ENCODE results near the genes PTPRN2 and NCAPG2.

DNA sequence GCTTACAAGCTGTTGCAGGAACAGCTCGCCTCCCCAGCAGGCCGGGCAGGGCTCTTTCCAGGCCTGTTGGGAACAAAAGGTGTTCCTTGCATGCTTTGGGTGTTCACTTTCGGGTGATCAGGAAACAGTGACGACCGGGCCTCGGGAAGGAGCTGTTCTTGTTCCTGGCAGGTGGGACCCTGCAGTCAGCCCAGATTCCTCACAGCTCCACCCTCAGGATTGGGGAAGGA is 50.7 kb upstream of the DNAJB6 start:
- RAMPAGE, long total RNA: no peak
- RRBS: 68% methylated on average over 5 of the region's 6 CpGs

- RAMPAGE, long total RNA: no peak
- RRBS: no CpG with 5 or more reads among the region's 12 CpGs
Measured at GRCh38 chr7:157329115-157329734, 7.6 kb upstream of the DNAJB6 start.

GRCh38 chr7:157334307-157334696 is 2.5 kb upstream of the DNAJB6 start:
- RAMPAGE, long total RNA: no peak
- RRBS: no CpG with 5 or more reads among the region's 2 CpGs

- RAMPAGE, long total RNA: no peak
- RRBS: no CpG with 5 or more reads among the region's 11 CpGs
Measured at GRCh38 chr7:157359677-157360265, 23.0 kb downstream of the DNAJB6 start.

- RAMPAGE, long total RNA: no peak
- RRBS: no CpG with 5 or more reads among the region's 18 CpGs
Measured at GRCh38 chr7:157368939-157369748, 32.3 kb downstream of the DNAJB6 start.

DNA sequence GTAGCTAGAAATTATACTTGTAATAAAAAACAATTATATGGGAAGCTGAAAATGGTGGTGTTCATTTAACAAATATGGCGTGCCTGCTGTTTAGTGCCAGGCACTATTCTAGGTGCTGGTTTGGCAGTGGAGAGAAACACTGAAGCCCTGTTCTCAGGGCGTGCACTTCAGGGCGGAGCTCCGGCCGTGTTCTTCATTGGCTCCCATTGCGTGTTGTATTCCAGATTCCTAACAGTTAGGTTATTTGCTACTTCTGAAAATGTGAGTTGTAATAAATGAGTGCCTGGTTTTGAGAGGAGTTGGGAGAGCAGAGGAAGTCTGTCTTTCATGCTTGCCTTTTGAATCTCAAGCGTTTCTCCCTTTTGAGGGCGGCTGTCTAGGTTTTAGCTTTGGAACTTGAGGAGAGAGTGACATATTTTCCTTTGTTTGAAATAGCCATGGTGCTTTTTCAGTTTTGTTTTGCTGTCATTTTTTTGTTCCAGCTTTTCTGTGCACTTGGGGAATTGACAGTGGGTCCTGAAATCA is 38.7 kb downstream of the DNAJB6 start:
- RAMPAGE, long total RNA: no peak
- RRBS: no CpG with 5 or more reads among the region's 8 CpGs

DNA sequence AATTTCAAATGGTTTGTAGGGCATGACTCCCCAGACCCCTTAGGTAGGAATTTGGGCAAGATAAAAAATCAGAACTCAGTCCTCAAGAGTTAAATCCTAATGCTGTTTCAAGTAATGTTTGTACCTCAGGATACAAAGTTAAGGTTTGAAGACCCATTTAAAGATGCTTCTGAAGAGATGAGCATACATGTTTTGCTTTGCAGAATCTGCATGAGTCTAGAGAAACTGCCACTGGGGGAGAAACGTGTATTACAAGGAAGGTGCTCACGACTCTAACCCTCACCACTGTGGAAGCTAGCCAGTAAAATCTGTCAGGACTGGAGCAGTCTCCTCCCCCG is 40.4 kb downstream of the DNAJB6 start:
- RAMPAGE, long total RNA: no peak
- RRBS: no CpG with 5 or more reads among the region's 3 CpGs

DNA sequence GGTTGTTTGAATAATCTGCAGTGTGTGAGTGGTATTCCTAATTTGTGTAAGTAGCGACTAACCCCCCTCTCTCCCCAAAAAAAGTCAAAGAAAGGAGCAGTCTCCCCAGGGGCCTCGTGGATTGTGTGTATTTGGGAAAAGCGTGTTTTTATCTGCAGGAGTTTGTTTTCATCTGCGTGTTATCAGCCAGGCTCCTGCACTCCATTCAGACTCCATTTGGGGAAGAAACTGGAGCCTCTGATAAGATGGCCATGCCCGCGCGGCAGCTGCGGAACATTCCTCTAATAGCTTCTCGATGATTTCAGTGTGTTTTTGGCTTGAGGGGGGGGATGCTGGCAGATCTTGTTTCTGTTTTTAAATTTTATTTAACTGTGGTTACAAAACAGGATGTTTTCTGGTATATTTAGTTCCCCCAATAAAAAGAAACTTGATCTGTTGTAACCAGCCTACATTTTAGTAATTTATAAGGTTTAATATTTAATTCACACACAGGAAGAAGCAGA is 61.5 kb downstream of the DNAJB6 start:
- RAMPAGE, long total RNA: no peak
- RRBS: no CpG with 5 or more reads among the region's 9 CpGs

DNA sequence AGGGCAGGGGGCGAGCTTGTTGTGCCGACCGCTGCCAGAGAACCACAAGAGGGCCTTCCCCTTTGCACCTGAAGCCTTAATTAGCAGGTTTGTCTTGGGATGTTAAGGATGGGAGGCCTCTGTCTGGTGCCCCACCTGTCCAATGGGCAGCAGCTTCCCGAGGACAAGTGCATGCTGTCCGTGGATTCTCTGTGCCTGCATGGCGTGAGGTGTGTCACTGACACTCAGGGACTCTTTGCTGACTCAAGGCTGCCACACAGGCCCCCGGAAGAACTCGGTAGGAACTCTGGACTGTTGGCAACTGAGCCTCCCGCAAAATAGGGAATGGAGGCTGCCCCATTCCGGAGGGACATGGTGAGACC is 487.5 kb downstream of the DNAJB6 start:
- RAMPAGE, long total RNA: no peak
- RRBS: 87% methylated on average over 4 of the region's 10 CpGs

DNA sequence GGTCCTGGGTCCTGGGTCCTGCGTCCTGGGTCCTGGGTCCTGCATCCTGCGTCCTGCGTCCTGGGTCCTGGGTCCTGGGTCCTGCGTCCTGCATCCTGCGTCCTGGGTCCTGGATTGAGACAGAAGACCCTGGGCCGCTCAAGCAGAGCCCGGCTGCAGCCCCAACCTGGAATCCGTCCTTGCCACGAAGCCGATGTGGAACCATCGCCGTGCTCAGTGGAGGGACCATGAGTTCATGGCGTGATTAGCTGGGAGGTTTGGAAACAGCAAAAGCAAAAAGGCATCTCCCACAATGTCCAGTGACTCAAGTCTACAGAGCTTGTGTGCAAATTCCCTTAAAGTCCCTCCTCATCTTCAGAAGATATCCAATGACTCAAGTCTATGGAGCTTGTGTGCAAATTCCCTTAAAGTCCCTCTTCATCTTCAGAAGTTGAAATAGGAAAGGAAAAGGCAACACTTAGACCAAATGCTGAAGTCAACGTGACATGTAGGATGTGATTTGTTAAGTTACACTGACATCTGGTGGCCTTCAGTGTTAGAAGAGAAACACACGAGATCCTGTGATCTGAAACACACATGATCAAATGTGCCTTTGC is 179.9 kb downstream of the PTPRN2 start:
- RAMPAGE, long total RNA: no peak
- RRBS: no CpG with 5 or more reads among the region's 15 CpGs

GRCh38 chr7:158585463-158586255 is 2.0 kb downstream of the PTPRN2 start:
- RAMPAGE, long total RNA: no peak
- RRBS: no CpG with 5 or more reads among the region's 7 CpGs

DNA sequence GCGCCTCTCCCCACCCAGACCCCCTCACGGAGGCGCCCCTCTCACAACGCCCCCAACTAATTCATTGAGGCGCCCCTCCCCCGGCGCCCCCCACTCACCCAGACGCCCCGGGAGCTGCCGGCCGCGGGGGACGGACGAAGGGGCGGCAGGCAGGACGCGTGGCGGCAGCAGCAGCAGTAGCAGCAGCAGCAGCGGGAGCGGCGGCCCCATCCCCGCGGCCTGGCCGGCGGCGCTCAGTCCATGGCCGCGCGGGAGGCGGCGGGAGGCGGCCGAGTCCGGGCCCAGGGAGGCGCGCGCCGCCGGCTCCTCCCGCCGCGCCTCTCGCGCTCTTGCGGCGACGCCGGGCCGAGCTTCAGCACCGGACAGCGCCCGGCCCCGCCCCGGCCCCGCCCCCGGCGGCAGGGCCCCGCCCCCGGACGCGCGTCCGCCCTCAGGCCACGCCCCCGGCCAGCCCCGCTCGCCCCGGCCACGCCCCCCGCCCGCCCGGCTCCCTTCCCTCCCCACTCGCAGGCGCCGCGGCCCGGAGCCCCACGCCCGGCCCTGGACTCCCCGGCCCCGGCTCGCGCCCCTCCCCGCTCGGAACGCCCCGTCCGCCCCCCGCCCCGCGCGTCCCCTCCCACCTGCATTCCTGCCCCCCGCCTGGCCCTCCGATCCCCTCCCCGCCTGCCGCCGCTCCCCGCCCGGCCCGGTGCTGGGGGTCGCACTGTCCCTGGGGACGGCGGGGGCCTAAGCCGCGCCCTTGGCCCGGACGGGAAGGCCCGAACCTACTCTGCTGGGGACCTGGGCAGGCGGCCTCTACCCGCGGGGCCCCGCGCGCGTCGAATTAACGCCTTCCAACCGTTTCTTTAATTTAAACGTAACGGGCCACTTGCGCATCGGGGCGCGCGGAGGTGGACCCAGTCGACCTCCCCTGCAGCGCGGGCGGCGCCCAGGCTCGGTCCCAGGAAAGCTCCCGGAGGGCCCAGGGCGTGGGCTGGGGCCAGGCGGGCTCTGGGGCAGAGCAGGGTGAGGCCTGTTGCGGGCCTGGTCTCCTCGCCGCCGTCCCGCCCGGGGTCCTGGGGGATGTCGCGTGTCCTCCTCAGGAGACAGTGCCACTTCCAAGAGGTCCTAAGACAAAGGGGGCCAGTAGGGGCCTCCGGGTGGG is at the start of gene PTPRN2:
Gene PTPRN2, minus strand, starts transcription at position 364 of the 1,144 bp plus-strand sequence.
- RAMPAGE, long total RNA: no peak
- RRBS: 15% methylated on average over 57 of the region's 143 CpGs

- RAMPAGE, long total RNA: no peak
- RRBS: no CpG with 5 or more reads among the region's 7 CpGs
Measured at GRCh38 chr7:158590673-158590817, 2.9 kb upstream of the PTPRN2 start.

GRCh38 chr7:158662604-158662931 is 42.0 kb downstream of the NCAPG2 start:
- RAMPAGE, long total RNA: no peak
- RRBS: no CpG with 5 or more reads among the region's 3 CpGs

DNA sequence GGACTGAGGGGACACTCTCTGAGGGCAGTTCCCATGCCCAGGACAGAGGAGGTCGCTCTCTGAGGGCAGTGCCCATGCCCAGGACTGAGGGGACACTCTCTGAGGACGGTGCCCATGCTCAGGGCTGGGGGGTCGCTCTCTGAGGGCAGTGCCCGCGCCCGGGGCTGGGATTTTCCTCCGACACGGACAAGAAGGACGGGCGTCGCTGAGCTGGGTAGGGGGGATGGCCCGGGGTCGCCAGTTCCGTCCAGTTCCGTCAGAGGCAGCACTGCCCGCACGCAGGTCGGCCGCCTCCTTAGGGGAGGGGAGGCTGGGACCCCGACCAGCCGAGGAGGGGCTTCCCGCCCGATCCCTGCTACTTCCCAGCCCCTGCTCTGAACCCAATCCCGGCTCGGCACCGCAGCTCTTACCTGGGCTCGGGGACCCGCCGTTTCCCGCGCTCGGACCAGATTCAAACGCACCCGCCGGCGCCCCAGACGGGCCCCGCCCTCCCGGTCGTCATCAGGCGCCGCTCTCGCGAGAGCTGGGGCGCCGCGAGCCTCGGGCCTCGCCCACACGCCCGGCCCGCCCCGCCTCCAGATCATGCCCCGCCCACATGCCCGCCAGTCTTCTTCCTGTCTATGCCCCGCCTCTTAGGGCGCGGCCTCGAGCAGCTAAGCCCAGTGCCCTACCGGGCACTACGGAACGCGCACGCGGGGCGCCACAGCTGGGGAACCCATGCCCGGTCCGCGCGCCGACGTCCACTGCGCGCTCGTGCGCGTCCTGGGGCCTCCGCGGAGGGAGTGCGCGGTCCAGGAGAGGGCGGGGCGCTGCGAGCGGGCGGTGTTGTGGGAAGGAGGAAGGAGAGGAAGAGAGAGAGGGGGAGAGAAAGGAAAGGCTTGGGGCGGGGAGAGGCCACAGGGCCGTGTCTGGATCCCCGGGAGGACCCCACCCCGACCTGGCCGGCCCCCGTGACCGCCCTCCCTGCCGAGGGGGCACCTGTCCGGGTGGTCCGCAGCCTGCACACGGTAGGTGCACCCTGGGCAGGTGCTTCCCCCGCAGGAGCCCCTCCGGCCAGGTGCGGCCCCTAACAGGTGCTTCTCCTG is at the start of gene NCAPG2:
Gene NCAPG2, minus strand, starts transcription at position 491 of the 1,085 bp plus-strand sequence.
- RAMPAGE, long total RNA: start-site peak on the minus strand centred at position 504 of the sequence, 30 bp wide, 41 and 28 reads in 2 replicates
- RRBS: 2% methylated on average over 51 of the region's 100 CpGs

- RAMPAGE, long total RNA: no peak
- RRBS: no CpG with 5 or more reads among the region's 9 CpGs
Measured at GRCh38 chr7:158736939-158737278, 32.3 kb upstream of the NCAPG2 start.

- RAMPAGE, long total RNA: no peak
- RRBS: no CpG with 5 or more reads among the region's 19 CpGs
Measured at GRCh38 chr7:158741002-158741481, 36.4 kb upstream of the NCAPG2 start.

DNA sequence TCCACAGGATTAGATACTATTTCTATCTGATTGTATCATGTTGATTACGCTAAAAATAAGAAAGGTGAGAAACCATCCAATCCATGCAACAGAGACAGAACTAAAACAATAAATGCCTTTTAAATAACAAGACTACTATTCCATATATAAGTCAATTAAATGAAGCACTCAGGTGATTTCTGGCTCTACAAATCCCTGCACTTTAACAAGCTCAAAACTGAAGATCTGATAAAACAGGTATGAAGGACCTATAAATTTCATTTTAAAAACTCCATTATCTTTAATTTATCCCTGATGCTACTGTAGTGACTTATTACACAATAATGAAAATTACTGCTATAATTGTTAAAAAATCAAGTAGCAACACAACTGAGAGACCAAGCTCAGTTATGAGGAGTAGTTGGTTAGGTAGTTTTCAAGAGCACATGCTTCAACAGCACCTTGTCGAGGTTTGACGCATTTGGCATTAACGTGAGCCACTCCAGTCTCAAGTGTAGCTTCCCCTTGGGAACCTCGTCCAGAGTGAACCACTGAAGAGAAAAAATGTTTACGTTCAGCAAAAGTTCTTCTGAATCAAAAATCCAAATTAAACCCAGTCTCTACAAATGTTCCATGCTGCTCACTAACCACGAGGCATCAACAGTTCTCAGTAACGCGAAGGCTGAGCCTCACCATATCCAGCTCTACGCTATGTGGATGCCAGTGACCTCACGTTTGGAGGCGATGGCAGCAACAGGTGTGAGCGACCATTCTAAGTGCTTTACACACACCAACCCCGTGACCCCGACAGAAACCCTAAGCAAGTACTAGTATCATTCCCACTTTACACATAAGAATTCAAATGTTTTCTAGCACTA is 55.2 kb upstream of the NCAPG2 start:
- RAMPAGE, long total RNA: no peak
- RRBS: no CpG with 5 or more reads among the region's 15 CpGs

GRCh38 chr7:158808043-158808635 is 21.2 kb downstream of the ESYT2 start:
- RAMPAGE, long total RNA: no peak
- RRBS: no CpG with 5 or more reads among the region's 20 CpGs

DNA sequence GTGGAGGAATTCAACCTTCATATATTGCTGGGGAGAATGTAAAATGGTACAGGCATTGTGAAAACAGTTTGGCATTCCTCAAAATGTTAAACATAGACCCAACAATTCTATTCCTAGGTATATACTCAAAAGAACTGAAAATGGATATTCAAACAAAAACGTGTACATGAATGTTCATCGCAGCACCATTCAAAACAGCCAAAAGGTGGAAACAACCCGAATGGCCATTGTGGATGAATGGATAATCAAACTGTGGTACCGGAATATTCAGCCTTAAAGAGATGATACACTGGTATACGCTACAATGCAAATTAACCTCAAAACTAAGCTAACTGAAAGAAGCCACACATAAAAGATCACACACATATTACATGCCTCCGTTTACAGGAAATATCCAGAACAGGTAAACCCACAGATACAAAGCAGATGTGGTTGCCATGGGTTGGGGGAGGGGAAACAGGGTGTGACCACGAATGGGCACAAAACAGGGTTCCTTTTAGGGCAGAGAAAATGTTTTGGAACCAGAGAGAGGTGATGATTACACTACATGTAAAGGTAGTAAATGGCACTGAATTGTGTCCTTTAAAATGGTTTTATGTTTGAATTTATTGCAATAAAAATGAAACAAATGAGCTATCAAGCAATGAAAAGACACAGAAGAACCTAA is 16.7 kb downstream of the ESYT2 start:
- RAMPAGE, long total RNA: no peak
- RRBS: no CpG with 5 or more reads among the region's 7 CpGs